Mesenteric fat pad (tissue), 1 donor: Measurements from ENCODE around the genes TP73 and AJAP1.

- PRO-cap = no peak
Measured at GRCh38 chr1:3369947-3370476, 84.5 kb upstream of the ARHGEF16 start.

- PRO-cap = no peak
Measured at GRCh38 chr1:3431944-3432269, 22.6 kb upstream of the ARHGEF16 start.

DNA sequence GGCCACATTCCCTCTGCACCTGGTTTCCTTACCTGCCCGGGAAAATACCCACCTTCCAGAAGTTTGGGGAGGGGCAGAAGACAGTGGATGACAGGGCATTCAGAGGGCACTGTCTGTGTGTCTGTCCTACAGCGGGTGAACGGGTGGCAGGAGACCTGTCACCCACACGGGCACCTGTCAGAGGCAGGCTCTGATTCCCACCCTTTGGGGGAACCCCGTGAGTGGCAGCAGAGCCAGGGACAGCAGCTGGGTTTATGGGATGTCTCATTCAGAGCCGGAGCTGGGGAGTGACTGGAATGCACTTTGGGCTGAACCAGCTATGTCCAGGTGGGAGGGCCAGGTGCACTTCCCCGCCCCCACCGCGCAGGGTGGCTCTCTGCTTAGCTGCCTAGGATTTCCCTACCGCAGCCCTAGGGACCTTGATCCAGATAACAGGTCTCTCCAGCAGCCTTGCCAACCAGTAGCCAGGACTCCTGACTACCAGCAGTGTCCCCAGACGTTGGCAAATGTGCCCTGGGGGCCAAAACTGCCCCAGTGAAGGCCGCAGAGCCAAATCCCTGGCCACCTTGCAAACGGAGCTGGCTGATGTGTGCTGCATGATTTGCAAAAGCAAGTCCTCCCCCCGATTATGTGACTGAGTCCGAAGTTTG, 2.2 kb downstream of the ARHGEF16 start:
- PRO-cap = no peak

- PRO-cap = no peak
Measured at GRCh38 chr1:3459320-3460048, 5.0 kb downstream of the ARHGEF16 start.

GRCh38 chr1:3465105-3465897, 10.8 kb downstream of the ARHGEF16 start:
- PRO-cap = no peak

- PRO-cap = no peak
Measured at GRCh38 chr1:3466958-3467639, 12.6 kb downstream of the ARHGEF16 start.

DNA sequence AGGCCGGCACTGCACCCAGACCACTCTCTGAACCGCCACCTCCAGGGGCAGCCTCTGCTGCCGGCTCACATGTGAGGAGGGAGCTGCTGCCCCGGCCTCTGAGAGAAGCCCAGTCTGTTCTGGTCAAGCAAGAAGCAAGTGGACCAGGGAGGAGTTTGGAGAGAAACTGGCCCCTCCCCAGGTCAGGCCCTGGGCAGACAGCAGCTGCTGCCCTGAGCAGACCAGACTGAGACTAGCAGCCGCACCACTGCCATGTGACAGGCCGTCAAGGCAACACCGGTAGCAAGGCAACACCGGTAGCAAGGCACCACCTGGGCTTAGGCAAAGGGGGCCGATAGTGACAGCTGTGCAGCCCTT, 50.3 kb downstream of the ARHGEF16 start:
- PRO-cap = no peak

DNA sequence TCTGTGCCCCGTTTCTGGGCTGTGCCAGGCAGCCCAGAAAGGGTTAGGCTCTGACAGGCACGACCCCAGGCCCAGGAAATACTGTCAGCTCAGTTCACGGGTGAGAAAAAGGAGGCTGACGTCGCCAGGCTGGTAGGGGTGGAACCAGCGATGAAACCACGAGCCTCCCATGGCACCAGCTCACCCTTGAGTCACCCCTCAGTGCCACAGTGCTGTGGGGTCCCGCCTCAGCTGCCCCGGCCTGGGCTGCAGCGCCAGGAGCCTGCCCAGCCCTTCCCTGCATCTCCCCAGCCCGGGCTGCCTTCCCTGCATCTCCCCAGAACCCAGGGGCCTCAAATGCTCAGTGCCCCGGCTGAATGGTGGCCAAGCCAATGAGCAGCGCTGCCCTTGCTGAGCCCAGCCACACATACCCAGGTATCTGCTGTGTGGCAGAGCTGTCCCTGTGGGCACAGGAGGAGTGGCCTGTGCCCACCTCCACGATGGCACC, 11.4 kb downstream of the MEGF6 start:
- PRO-cap = no peak

DNA sequence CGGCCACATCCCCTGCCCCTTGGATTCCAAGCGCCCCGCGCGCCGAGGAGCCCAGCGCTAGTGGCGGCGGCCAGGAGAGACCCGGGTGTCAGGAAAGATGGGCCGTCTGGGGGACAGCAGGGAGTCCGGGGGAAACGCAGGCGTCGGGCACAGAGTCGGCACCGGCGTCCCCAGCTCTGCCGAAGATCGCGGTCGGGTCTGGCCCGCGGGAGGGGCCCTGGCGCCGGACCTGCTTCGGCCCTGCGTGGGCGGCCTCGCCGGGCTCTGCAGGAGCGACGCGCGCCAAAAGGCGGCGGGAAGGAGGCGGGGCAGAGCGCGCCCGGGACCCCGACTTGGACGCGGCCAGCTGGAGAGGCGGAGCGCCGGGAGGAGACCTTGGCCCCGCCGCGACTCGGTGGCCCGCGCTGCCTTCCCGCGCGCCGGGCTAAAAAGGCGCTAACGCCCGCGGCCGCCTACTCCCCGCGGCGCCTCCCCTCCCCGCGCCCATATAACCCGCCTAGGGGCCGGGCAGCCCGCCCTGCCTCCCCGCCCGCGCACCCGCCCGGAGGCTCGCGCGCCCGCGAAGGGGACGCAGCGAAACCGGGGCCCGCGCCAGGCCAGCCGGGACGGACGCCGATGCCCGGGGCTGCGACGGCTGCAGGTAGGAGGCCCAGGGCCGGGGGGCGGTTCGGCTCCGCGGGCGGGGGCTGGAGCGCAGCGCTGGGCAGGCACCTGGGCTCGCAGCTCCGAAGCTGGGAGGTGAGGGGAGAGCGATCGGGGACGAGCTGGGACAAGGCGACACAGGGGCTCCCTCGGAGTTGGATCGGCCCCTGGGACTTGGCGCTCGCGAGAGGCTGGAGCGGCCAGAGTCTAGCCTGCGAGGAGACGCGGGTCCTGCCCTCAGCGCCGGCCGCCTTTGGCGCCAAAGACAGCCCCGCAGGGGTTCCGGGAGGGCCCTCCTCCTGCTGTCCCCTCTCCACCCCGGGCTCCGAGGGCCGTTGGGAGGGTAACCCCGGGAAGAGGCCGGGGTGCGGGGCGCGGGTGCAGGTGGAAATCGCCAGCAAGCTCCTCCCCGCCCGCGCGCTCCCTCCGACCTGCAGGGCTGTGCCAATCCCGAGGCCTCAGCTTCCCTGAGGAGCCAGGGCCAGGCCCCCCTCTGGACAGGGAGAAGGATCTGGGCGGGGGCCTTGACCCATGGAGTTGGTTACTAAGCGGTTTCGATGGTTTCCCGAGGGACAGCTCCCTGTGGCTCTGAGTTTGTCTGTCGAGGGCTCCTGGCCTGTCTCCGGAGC, at the start of gene TP73:
Gene TP73 (plus strand): TSS at position 515 of the 1,271 bp plus-strand sequence.
- PRO-cap = no peak

- PRO-cap = no peak
Measured at GRCh38 chr1:3668633-3669270, 16.4 kb downstream of the TP73 start.

DNA sequence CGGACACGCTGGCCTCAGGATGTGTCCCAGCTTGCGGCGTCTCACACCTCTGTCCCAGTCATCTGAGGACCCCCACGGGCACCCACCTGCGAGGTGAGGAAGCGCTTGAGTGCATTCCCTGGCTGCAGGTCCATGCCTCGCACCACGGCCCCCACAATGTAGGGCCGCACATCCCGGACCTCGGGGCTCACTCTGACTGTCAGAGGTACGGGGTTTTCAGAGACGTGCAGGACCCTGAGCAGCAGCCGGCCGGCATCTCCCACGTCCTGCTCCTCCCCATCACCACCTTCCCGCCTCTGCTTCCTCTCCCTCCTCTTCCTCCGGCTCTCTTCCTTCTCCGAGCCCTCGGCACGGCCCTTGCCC, 9.6 kb downstream of the LRRC47 start:
- PRO-cap = no peak

DNA sequence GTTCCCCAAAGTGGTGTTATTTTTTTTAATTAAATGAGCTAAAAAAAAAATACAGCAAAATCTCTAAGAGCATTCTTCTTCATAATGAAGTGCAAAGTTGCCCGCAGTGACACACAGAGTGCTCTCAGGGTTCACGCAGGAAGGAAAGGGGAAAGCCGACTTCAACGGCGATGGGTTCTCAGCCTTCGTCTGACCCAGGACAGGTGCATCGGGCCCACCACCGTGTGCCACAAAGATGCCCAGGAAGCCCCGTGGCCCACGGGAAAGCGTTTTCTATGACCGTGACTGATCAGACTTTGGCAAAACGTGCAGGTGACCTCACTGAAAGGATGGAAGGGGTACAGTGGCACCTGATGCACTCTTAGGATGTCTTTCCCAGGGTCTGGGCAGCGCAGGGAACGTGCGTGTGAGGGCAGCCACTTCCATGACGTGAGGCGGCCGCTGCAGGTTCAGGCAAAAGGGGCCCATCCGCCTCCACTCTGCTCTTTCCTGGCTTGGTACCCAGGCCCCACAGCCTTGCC, 8.5 kb downstream of the LRRC47 start:
- PRO-cap = no peak

- PRO-cap = no peak
Measured at GRCh38 chr1:3856436-3856740, 623 bp downstream of the CEP104 start.

DNA sequence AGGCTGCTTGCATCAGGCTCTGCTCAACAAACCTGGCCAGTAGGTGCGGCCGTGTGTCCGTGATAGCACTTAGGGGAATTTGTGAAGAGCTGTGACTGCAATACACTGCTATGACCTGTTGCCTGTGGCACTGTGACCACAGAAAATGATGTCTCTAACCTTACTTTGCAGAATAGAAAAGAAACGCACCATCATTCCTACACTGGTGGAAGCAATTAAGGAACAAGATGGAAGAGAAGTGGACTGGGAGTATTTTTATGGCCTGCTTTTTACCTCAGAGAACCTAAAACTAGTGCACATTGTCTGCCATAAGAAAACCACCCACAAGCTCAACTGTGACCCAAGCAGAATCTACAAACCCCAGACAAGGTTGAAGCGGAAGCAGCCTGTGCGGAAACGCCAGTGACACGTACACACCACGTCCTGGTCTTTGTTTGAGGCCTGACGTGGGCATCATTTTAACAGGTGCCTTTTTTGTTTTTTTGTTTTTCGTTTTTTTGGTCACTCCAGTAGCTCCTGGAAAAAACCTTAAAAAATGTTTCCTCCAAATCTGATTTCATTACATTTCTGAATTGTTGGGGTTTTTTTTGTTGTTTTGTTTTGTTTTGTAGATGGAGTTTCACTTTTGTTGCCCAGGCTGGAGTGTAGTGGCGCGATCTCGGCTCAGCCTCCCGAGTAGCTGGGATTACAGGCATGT, 16.6 kb downstream of the C1orf174 start:
- PRO-cap = no peak

GRCh38 chr1:4556324-4556748, 98.1 kb upstream of the AJAP1 start:
- PRO-cap = no peak

DNA sequence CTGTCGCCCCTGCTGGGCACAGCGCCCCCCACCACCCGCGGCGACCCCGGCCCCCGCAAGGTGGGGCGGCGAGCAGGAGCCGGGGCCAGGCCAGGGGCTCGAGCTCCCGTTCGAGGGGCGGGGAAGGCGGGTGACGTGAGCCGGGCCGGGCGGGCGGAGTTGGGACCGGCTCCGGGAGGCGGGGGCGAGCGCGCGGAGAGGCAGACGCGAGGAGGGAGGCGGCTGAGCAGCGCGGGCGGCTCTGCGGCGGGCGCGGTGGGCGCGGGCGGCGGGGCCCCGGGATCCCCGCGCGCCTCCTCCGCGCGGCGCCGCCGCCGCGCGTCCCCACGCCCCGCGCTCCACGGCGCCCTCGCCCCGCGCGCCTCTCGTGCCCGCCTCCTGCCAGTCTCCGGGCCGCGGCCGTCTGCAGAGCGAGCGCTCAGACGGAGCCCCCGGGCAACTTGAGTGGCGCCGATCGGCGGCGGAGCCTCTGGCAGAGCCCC, at the start of gene AJAP1:
Gene AJAP1 (plus strand): TSS at position 203 of the 482 bp plus-strand sequence.
- PRO-cap = unidirectional peak, plus-strand start at position 203 of the sequence

DNA sequence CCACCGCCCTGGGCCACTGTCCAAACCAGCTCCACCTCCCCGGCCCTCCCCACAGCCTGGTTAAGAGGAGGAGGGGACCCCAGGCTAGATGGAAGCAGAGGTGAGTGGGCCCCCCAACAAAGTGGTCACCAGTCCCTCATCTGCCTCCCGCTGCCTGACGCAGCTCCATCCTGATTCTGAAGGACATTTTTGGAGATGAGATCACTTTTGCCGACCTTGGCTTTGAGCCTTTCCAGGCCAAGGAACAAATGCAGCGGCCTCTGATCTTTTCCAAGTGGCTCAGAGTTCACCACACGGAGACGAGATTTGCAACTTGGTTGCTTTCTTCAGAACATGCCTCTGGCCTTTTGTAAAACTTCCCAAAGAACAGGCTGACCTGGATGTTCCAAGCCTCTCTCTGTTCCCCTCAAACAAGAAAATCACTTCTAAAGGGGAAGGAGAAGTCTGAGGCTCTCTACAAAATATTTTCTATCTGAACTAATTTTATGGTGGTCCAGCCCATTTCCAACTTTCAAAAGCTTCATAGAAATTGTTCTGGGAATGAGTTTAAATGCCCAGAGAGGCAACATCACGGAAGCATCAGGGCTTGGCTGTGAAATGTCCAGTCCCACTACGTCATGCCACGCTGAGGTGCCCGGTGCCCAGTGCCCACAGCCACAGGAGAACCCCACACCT, 223.0 kb downstream of the NPHP4 start:
- PRO-cap = no peak

GRCh38 chr1:5907969-5908361, 84.3 kb downstream of the NPHP4 start:
- PRO-cap = no peak

DNA sequence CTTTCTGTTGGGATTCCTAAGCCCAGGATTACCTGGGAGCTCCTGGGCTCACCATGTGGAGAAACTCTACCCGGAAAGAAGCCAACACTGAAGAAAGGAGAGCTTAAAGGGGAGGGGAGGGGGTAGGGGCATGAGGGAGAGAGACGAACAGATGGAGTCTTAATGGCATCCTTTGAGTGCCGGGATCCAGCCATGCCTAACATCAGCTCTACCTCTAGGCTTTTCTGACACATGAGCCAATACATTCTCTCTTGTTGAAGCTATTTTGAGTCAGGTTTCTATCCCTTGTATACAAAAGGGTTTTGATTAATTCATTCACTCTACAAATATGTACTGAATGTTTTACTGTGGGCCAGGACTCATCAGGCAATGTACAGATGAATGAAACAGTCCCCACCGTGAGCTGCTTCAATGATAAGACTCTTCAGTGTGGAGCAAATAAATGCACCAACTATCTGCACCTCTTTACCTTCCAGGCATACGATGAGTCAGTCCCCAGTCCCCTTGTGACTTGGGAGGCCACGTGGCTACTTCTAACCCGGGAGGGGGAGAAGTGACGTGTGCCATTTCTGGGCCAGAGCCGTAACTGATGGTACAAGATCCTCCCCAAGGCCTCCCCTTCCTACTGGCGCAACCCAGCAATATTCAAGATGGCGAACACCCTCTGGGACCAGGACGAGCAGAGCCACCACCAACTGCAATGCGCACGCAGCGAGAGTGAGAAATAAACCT, 74.8 kb downstream of the NPHP4 start:
- PRO-cap = no peak

GRCh38 chr1:6206972-6207632, 1.2 kb downstream of the RNF207 start:
- PRO-cap = no peak